PC-3 (cell line): ENCODE measurements around the genes DNAL1 and ENTPD5.

GRCh38 chr14:73245351-73246292 is 8.3 kb downstream of the PAPLN start:
- RAMPAGE, long total RNA: no peak

DNA sequence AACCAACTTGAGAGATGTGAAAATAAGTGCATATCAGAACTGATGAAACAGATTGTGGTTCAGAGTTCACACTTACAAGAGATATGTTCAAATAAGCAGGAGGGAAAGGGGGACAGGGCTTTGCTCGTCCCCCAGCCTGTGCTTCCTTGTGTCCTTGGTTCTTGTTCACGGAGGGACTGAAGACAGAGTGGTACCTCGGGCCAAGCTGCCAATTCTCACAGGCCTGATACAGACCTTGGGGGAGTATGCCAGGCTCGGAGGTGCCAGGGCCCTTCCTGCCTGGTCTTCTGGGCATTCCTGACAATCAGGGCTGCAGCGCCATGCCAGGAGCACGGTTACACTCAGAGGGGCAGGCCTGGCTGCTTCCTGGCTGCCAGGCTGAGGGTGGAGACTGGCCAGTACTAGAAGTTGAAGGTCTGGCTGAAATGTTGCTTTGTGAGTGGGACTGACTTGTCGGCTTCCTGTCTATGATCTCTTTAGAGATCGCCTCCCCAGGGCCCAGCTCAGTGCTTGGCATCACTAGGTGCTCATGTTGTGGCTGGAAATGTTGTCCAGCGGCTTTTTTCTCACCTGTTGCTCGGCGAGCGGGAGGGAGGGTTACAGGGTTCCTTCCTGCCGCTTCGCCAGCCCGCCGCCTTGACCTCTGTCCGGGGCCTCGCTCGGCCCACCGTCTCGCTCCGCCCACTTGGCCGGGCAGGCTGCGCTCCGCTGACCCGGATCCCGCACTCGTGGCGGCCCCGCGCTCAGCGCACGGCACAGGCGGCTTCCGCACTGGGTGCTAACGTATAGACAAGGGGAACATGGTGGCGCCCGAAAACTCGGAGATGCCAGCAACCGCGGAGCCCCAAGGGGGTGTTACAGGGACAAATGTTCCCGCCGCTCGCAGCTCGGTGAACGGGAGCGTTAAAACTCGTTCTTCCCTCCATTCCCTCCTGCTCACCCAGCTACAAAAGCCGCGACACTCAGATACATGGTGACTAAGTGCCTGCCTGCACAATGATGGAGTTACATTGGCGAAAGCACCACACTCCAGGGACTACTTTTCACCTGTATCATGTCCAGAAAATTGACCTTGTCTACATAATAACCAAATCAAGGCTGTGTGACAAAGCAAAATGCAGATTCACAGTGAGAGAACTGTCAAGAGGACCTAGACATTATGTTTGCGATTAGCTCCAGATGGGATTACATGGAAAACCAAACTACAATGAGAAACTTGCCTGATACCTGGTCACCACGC is 32.6 kb downstream of the PAPLN start:
- RAMPAGE, long total RNA: no peak

DNA sequence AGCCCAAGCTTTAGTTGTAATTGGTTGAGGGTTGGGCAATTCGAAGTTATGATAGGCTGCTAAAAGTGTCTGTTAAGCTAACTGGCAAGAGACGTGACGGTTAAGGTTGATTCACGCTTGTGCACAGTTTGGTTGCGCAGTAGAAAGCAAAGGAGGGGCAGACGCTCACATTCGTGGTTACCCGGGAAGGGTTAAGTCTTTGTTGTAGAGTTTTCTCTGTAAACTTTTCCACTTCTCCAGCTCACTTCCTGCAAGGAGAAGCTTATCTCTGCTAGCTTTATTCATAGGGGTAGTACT is 336 bp upstream of the NUMB start:
- RAMPAGE, long total RNA: no peak

DNA sequence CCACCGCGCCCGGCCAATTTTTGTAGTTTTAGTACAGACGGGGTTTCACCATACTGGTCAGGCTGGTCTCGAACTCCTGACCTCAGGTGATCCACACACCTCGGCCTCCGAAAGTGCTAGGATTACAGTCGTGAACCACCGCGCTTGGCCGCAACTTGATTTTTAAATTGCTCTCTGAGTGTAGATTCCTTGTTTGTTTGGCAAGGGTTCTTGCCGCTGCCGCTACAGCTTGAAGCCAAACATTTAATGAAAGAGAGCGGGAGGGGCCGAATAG is 191 bp upstream of the RIOX1 start:
- RAMPAGE, long total RNA: no peak

- RAMPAGE, long total RNA: no peak
Measured at GRCh38 chr14:73526281-73526855, 10.6 kb upstream of the ACOT1 start.

DNA sequence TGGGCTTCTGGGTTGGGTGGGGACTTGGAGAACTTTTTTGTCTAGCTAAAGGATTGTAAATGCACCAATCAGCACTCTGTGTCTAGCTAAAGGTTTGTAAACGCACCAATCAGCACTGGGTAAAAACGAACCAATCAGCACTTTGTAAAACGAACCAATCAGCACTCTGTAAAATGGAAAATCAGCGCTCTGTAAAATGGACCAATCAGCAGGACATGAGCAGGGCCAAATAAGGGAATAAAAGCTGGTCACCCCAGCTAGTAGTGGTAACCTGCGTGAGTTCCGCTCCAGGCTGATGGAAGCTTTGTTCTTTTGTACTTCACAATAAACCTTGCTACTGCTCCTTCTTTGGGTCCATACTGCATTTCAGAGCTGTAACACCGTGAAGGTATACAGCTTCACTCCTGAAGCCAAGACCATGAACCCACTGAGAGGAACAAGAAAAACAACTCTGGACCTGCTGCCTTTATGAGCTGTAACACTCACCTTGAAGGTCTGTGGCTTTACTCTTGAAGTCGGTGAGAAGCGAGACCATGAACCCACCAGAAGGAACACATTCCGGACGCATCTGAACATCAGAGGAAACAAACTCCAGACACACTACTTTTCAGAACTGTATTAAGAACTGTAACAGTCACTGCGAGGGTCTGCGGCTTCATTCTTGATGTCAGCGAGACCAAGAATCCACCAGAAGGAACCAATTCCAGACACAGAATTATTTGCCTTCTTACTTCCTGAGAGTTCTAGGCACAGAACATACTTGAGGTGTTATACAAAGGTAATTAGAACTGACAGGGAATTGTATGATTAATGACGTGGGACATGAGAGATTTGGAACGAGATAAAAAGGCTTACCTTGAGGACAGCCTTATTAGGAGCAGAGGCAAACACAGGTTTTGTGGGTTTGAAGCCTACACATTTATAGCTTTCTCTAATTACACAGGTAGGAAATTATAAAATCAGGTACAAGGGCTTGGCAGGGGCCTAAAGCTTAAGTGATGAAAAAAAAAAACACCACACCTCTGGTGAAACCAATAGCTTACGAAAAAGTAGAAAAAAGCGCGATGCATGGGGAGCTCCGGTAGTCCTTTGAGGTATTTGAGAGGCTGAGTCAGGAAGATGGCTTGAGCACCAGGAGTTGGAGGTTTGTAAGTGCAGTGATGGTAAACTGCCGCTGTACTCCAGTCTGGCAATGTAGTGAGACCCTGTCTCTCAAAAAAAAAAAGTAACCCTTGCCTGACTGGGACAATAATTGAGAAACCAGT is 1.2 kb upstream of the ACOT2 start:
- RAMPAGE, long total RNA: no peak

DNA sequence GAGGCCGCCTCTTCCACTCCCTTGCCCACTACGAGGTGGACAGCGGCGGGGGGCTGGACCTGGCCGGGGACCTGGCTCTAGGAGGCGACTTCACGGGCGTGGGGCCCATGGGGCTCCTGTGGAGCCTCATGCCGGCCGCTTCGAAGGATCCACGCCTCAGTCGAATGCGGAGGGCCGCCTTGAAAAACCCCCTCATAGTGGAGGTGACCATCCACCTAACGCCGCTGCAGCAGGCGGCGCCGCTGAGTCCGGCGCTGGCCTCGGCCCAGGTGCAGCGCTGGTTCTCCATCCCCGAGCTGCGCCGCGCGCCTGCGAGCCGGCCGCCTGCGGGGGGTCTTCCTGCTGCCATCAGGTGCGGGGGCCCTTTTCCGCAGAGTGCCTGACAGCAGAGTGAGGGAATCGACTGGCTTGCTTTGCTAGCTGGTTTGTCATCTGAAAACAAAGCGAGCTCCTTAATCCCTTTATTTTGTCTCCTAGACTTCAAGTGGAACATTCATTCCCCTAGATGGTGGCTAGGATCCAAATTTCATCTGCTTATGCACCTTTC is 10.5 kb upstream of the DNAL1 start:
- RAMPAGE, long total RNA: no peak

DNA sequence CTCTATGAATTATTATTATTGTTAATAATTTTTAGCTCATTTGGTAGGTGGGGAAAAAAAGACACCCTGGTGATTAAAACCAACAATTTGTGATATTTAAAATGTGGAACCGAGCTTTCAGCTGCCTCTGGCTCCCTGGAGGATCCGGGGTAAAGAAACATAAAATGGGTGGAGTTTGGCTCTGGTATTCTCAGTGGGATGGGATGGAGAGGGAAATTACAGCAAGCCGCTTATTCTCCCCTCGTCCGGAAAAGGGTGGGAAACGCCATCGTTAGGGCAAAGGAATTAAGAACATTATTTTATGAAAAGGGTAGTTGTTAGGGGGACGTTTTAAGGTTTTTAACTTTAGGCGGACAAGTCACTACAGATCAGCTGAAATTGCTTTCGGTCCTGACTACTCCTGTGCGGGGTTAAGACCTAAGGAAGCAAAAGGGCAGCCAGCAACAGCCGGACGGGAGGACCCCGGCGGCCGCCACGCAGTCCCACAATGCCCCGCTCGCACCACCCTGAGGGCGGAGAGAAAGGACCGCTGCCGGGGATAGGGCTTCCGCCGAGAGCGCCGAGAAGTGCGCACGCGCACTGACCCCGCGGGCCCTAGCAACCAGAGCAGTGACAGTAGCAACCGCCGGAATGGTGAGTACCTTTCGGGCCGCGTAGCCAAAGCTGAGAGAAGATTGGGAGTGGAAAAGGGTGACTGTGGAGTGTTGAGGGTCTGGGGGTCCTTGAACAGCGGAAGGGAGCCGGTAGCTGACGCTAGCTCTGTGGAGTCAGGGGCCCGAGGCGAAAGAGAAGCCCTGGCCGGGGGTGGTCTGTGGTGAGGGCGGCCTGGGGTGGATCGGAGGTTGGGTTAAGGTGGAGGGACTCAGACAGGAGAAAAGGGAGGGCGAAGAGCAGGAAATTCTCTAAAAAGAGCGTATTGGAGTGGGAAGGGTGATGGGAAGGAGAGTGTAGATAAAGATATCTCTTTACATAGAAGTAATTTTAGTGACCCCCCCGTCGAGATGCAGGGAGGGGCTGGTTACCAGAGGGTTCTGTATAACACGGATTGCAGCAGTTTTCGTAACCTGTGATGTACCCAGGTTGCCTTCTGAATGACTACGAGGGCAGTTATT is at the start of gene DNAL1:
TSS of gene DNAL1 (plus strand) at position 577 of the 1,112 bp plus-strand sequence.
- RAMPAGE, long total RNA: no peak

GRCh38 chr14:73718432-73719584 is 4.6 kb upstream of the PNMA1 start:
- RAMPAGE, long total RNA: no peak

DNA sequence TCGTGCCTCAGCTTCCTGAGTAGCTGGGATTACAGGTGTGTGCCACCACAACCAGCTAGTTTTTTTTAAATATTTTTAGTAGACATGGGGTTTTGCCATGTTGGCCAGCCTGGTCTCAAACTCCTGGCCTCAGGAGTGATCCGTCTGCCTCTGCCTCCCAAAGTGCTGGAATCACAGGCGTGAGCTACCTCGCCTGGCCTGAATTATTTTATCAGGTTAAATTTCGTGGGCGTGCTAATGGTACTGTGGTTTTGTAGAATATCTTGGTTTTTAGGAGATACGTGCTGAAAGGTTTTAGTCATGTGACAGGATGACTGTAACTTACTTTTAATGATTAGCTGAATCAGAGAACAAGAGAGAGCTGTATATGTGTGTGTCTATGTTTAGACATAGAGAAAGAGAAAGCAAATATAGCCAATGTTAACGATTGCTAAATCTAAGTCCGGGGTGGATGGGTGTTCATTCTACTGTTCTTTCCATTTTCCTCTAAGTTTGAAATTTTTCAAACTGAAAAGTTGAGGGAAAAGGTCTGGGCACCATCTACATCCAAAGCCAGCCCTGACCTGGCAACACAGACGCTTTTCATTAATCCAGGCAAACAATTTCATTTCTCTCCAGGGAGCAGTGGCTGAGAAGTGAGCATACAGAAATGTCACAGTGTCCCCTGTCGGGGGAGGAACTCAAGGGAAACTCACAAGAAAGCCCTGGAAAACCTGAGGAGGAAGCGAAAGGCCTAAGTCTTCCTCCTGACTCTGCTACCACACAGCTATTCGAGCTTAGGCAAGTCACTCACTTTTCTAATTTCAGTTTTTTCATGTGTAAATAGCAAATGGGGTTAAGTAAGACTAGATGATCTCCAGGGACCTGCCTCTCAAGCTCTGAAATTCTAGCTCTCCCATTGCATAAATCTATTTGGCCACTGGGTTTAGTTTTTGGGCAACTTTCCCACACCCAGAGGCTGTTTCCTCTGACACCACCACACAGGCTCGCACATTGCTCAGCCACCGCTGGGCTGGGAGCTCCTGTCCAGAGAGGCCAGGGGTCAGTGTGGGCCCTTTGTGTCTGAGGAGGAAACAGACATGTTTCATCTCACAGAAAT is 9.4 kb upstream of the PNMA1 start:
- RAMPAGE, long total RNA: no peak

DNA sequence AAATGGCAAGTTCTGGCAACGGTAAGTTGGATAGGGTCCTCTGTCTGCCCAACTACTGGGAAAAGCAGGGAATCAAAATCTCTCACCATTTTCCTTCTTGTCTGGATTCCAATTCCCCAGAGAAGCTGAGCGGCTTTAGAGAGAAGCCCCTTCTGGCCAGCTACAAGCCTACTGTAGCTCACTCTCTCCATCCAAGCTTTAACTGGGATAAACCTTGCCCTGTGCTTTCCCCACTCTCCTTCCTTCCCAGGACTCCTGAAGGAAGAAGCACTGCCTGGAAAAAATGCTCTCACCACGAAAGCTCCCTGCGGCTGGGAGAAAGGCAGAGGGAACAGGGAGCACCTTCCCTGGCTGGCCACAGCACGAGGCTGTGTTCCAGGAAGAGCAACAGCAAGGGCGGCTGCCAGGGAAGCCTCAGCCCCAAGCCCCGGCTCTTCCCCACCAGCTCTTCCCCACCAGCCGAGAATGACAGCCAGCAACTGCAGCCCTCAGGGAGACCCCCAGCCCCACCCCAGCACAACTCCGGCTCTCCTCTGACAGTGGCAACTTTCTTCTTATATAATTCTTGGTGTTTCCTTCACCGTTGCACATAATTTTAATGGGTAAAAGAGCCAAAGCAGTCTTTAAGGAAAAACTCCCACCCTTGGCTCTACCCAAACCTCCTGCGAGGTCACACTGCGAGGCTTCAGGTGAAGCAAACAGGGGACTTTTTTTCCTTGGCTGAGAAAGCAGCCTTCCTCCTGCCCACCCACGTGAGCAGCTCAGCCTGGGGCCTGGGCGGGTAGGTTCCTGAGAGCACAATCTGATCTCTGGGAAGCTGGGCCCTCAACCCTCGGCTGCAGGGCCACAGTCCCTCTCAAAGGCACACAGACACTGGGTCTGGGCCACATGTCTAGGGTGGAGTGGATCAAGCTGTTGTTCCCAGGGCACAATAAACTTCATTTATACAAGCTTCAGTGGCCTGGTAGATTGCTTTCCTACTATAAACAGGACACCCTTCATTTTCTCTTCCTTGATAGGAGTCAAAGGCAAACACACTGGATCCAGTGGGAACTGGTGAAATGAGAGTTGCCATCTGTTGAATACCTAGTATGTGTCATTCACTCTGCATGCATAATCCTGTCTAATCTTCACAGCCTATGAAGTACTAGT is 4.9 kb downstream of the MIDEAS start:
- RAMPAGE, long total RNA: no peak

GRCh38 chr14:73757567-73758281 is 2.4 kb downstream of the MIDEAS start:
- RAMPAGE, long total RNA: no peak

DNA sequence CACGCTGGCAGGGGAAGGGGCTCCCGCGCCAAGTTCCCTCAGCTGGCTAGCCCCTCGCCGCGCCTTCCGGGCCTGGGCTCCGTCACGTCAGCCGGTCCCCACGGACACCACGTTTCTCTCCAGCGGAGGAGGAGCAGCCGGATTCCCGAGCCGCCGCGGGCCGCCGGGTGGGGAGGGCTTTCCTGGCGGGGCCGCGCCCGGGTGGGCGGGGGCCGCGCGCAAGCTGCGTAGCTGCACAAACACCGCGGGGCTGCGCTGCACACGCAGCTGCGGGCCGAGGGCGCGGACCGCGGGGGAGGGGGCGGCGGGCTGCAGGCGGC is 904 bp downstream of the MIDEAS start:
- RAMPAGE, long total RNA: no peak

DNA sequence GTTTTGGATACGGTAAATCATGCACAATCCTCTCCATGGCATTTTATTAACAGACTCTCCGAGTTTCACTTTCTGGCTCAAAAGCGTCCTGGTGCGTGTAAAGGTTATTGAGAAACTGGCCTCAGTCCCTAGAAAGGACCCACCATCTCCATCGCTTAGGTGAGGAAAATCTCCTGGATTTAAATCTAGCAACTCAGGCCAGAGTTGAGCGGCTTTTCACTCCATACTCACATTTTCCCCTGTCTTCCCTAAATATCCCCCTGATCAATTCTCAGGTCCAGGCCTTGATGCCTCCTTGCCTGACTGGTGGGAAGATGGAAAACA is 503 bp upstream of the MIDEAS start:
- RAMPAGE, long total RNA: no peak

GRCh38 chr14:73764328-73765306 is 4.5 kb upstream of the MIDEAS start:
- RAMPAGE, long total RNA: no peak

GRCh38 chr14:73802337-73803359 is 42.5 kb upstream of the MIDEAS start:
- RAMPAGE, long total RNA: no peak

DNA sequence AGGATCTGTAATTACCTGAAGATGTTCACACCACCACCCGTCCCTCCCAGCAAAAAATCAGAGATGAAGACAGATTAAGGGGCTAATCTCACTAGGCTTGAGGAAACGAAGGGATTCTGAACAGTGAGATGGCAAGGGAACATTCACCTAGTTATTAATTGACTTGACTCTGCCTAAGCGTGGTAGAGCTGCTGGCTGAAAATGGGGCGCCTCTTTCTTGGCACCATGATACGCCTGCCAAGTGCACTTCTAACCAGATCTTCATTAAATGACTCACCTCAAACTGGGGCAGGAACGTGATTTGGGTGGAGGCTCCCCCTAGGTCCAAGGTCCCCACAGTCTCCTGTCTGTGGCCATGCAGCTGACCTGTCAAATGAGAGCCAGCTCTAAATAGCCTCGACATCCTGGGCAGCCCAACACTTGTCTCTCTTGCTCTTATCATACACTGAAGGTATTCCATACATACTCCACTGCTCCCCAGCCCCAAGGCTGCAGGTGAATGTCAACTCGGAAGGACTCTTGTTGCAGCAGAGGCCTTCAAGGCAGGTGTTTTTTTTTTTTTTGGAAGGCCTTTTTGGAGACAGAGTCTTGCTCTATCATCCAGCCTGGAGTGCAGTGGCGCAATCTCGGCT is 26.1 kb downstream of the COQ6 start:
- RAMPAGE, long total RNA: no peak

DNA sequence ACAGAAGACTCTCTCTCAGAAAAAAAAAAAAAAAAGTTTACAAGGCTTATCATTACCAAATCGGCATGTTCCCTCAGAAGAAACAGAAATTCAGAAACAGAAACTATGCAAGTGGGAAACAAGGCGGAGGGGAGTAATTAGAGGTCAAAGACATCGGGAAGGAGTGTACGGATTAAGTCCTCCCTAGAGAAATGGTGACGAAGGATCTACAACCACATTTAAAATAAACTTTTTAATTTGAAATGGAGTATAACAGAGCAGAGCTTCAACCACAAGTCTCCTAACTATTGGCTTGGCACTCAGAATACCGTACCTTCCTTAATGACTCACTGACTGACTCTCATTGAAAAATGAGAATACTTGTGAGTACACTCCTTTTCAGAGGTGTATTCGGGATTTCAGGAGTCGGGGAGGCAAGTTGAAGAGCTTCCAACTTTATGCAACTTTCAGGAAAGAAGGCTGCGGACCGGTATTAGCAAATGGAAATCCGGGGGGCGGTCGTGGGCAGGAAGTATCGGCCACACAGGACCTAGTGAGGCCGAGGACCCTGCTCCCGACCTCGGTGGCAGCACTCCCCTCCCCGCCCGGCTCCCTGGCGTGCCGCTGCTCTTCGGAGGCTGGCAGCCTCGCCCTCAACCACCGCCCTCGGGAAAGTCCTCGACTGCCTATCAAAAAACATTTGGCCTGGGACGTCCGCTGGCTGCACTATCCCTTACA is 769 bp downstream of the ENTPD5 start:
- RAMPAGE, long total RNA: no peak

- RAMPAGE, long total RNA: no peak
Measured at GRCh38 chr14:74018878-74019501, at the start of gene ENTPD5. ENTPD5 (minus strand) TSS chr14:74019288.

GRCh38 chr14:74141740-74142104 is 57.0 kb downstream of the LIN52 start:
- RAMPAGE, long total RNA: no peak